Melanocyte of skin (primary cell): Measurements from ENCODE around the genes RABEP1, TEKT1, ALOX12 and CTDNEP1.

- CAGE, long polyA plus RNA, 2 experiments = no peak in any of the 2 experiments
Observed at GRCh38 chr17:5237767-5238191, 3.1 kb upstream of the SCIMP start.

- CAGE, long polyA plus RNA, 2 experiments = no peak in any of the 2 experiments
Observed at GRCh38 chr17:5281757-5282951, at the start of gene RABEP1. Gene RABEP1, plus strand, starts transcription at chr17:5282284.

DNA sequence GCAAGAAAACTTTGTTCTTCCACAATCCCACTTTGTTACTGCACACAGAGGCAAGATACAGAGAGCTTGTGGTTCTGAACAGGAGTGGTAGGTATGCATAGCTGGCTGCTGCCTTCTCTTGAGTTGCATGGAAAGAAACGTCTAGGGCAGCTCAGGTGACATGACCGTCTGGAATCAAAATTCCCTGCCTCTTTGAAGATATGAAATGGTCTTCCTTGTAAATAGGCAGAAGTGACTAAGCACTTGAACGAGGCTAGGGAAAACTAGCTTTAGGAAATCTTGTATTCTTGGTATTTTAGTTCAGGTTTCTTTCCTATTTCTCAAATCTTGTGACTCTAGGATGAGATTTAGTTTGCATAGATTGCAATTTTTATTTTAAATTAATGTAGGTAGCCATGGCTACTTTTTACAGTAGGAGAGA, 1.9 kb downstream of the RABEP1 start:
- CAGE, long polyA plus RNA, 2 experiments = no peak in any of the 2 experiments

- CAGE, long polyA plus RNA, 2 experiments = no peak in any of the 2 experiments
Observed at GRCh38 chr17:5434706-5435531, 4.0 kb downstream of the C1QBP start.

GRCh38 chr17:6089842-6090690, 19.9 kb downstream of the WSCD1 start:
- CAGE, long polyA plus RNA, 2 experiments = no peak in any of the 2 experiments

DNA sequence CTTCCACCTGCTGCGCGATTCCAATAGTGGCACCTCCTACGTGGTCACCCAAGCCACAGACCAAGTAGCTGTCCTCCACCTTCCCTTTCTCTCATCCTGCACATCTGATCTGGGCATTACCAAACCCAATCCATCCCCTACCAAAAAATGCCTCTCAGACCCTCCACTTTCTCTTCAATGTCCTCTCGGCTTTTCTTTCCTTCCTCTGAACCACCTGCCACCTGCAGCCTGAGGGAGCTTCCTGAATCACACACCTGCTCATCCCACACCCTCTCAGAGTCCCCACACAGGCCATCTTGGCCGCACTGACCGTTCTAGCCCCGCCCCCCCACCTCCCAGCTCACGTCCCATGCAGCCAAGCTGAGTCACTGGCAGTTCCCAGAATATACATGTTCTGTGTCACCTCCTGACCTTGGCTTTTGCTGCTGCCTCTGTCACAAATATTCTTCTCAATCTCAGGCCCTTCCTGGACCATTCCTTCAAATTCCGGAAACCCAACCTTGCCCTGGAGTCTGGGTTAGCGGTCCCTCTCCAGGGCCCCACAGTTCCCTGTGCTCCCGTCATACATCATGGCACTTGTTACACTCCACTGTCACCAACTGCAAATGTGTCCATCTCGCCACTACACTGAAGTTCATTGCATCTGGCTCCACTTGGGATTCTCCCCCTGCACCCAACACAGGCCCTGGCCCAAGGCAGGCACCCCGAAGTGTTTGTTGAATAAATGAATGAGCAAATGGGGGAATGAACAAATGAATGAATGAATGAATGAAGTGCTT, 12.7 kb downstream of the PIMREG start:
- CAGE, long polyA plus RNA, 2 experiments = no peak in any of the 2 experiments

DNA sequence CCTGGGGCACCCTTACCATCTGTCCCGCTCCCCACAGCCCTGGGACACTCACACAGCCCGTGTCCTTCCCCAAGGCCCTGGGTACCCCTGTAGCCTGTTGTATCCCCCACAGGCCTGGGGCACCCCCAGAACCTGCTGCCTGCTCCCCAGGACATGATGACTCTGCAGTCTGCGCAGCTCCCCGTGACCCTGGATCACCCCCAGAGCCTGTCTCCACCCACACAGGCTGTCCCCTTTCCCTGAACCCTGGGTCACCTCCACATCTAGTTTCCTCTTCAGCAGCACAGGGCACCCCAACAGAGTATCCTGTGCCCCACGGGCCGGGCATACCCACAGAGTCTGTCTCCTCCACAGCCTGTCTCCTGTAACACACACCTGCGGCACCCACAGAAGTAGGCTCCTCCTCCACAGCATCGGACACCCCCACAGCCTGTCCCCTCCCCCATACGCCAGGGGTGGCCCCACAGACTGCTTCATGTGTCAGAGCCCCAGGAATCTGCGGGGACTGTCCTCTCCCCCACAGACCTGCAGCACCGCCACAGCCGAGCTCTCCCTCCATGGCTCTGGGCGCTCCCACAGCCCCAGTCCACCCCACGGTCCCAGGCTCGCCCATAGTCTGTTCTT, 1.6 kb downstream of the KIAA0753 start:
- CAGE, long polyA plus RNA, 2 experiments = no peak in any of the 2 experiments

DNA sequence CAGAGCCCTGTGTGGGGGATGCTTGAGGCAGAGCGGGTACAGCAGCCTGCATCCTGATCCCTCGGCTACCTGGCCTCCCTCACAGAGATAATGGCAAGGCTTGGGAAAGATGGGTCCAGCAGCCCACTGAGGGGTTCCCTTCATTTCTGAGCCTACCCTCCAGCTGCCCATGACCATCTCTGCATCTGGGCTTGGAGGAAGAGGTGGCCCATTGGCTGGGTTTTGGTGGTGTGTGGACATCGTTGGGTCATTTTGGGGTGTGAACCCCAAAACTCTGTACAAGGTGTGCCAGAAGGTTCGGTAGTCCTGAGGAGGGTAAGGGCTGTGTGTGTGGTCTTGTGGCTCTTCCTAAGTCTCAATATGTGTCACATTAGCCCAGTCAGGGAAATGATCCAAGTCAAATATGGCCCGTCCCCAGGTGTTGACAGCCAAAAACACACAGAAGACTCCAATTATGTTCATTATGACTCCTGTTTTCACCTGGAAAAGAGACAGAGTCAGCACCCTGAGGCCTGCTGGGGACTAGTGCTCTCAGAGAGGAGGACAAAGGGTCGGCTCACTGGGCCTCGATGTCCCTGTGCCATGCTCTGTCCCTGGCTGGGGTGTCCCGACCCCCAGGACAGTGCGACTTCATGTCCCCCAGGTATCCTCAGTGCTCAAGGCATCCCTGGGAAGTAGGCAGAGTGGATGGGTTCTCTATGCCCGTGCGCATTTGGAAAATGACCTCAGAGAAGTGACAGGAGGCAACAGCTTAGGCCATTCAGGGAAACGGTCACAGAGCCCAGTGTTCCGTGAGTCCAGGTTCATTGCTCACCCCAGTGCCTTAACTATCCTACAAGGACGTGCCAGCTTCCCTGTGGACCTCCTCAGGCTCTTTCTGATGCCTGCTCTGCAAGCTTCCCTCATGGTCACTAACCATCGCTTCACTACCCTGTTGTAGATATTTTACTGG, 27.0 kb downstream of the SLC13A5 start:
- CAGE, long polyA plus RNA, 2 experiments = no peak in any of the 2 experiments

DNA sequence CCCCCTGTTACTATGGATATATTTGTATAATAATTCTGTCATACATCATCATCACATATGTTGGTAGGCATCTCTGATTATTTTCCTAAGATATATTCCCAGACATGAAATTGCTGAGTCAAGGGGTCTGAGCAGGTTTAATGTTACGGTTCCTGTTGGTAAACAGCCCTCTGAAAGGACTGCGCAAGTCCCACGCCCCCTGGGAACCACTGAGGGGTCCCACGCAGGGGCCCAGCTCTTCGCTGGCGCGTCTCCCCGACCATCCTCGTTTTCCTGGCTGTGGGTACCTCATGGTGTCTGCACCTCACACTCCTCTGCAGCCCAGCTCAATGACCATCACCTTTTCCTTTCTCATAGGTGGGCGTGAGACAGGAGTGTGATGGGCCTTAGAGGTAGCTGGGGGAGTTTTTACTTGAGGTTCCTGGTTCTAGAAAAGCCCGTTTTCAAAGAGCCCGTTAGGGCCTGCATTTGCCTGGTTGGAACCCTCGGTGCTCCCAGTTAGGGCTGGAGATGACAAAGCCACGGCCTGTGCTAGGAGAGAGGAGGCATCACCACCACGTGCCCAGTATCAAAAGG, 24.1 kb downstream of the SLC13A5 start:
- CAGE, long polyA plus RNA, 2 experiments = no peak in any of the 2 experiments

GRCh38 chr17:6710836-6711384, 2.3 kb downstream of the SLC13A5 start:
- CAGE, long polyA plus RNA, 2 experiments = no peak in any of the 2 experiments

DNA sequence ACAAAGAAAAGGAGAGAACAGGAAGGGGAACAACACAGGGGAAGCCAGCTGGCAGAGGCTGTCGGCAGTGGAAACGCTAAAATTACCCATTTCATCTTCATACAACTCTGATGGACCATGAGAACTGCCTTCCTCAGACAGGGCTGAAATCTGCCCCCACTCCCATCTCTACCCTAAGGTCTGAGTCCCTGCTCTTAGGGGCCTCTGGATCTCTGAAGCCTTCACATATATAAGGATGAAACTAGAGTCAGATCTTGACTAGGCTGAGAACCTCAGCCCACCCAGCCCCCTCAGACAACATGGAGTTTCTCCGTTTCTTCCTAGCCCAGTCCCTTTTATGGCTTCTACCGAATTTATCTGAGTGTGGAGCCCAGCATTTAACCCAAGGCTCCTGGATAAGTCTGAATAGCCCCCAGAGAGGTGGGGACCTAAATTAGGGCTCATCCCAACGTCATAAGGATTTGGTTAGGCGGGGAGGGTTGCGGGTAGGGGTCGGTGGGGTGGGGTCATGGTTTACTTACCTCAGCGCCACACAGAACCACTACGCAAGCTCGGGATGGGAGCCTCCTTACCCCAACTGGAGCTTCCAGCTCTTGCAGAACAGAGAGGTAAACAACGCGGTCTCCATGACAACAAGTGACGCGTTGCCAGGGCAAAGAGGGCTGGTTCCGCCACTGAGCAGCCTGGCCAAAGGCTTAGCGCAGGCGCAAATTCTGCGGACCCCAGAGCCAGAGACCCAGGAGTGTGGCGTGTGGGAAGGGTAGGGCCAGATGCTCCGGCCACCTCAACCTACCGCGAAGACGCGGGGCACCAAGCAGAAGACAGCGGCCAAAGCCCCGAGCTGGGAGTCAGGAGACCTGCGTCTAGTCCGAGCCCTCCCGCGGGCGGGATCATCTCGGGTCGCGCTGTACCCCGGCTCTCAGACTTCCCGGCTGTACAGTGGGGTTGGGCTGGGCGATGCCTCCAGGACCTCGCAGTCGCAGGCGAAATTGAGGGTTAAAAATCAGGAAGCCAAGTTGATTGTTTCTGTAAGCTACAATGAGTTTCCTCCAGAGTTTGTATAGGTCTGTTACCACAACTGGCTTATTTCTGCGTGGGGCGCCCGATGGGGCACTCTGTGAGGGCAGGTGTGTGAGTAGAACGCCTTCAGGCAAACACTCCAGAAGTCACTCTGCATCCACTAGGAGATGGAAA, at the start of gene TEKT1:
TSS of gene TEKT1 (minus strand) at position 602 of the 1,194 bp plus-strand sequence.
- CAGE, long polyA plus RNA, 2 experiments = no peak in any of the 2 experiments

- CAGE, long polyA plus RNA, 2 experiments = no peak in any of the 2 experiments
Observed at GRCh38 chr17:6853736-6854488, 22.4 kb upstream of the TEKT1 start.

- CAGE, long polyA plus RNA, 2 experiments = no peak in any of the 2 experiments
Observed at GRCh38 chr17:6936208-6937080, 59.4 kb upstream of the ALOX12 start.

DNA sequence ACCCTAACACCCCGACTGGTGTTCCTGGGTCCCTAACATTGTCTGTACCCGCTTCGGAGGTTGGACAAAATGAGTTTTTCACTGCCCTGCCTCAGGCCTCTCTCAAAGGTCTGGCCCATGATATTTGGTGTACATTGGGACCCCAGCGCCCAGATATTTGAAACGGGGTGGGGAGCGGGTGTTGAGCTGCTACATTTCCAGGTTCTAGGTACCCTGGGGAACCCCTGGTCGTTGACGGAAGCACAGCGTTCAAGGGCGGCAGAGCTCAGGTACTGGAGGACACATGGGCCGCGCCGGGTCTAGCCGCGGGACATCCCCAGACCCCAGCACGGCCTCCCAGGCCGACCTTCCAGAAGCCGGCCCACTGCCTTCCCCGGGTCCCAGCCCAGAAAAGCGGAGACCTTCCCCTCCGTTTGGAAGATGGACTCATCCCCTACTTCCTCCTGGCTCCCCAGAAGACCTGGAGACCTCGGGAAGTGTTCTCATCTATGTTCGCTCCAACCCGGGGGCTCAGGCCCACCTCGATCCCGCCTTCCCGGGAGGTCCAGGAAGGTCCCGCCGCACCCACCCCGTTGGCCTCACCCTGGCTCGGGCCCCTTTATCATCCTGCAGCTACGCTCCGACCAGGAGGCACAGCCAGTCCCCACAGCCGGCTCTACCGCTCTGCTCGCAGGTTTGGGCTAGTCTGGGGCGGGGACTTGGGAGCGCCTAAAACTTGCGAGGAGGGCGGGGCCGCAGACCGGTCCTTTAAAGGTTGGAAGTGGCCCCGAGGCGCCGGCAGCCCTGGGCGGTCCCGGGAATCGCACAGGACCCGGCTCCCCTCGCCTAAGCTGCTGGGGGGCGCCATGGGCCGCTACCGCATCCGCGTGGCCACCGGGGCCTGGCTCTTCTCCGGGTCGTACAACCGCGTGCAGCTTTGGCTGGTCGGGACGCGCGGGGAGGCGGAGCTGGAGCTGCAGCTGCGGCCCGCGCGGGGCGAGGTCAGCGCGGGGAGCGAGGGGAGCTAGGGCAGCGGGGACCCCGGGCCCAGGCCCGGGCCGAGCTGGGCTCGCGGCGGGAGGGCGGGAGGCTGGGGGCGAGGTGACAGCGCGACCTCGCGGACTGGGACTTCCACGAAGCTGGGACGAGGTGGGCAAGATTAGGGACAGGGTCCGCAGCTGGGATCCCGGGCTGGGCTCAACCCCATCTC, at the start of gene ALOX12:
TSS of gene ALOX12 (plus strand) at position 777 of the 1,189 bp plus-strand sequence.
- CAGE, long polyA plus RNA, 2 experiments = no peak in any of the 2 experiments

DNA sequence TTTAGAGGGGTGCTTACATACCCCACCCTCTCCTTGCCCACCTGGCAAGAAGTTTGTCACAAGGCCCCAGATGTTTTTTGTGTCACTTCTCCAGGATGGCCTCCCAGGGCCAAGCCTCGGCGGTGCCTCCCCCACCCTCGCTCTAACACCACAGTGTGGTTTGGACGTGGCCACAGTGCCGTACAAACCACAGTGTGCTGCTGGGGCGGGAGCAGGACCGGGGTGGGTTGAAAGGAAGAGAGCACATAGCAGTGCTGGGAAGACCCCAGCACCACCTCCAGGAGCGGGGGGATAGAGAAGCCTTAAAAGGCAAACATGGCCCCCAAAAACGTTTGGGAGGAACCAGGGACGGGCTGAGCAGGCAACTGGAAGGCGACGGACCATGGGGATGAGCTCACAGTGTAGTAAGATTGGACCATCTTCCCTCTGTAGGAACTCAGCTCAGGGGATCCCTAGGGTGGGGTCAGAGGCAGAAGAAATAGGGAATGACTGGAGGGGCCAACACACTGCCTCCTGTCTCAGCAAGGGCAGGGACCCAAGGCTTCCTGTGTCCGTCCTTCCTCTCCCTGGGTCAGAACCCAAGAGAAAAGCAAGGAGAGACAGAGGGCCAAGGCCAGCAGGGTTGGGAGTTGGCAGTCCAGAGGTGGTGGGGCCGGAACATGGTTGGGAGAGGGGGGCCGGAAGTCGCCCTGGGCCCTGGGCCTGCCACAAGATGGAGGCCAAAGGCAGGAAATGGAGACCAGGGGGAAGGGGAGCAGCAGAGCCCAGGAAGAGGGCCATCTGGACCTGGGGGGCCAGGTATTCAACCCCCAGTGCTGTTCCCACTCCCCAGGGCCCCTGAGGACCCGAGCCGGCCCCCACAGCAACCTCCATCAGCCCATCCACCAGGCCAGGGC, 3.5 kb downstream of the C17orf49 start:
- CAGE, long polyA plus RNA, 2 experiments = no peak in any of the 2 experiments

DNA sequence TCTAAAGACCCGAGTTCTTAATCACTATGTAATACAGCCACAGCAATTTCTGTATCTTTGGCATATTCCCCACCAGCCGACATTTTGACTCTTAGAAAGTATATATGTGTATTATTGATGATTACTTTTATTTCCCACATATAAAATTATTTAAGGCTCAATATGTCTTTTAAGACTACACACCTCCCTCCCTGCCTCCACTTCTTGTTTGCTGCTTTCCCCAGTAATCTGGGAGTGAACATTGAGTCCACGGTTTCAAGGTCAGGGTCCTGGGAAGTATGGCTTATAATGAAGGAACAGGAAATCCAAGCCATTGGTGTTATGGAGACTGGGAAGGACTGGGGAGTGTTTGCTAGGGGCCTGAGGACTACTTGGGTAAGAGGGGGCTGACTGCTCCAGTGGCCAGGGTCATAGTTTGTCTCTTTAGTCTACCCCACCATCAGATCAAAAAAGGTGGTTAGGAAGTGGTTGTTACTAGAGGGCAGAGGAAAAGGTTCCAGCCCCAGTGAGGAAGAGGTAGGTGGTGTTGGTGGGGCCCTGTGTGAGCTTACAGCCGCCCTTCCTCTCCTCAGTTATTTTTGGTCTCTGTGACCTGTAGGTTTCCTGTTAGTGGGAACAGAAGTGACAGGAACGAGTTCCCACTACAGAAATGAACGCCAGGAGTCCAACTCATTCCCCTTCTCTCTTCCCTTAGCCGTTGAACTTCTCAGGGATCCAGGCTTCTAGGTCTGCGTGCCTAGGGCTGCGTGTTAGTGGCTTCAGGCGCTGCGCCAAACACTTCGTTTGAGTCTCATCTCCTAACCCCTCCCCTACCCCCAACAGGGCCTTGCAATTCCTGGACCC, 755 bp upstream of the SLC16A13 start:
- CAGE, long polyA plus RNA, 2 experiments = no peak in any of the 2 experiments

DNA sequence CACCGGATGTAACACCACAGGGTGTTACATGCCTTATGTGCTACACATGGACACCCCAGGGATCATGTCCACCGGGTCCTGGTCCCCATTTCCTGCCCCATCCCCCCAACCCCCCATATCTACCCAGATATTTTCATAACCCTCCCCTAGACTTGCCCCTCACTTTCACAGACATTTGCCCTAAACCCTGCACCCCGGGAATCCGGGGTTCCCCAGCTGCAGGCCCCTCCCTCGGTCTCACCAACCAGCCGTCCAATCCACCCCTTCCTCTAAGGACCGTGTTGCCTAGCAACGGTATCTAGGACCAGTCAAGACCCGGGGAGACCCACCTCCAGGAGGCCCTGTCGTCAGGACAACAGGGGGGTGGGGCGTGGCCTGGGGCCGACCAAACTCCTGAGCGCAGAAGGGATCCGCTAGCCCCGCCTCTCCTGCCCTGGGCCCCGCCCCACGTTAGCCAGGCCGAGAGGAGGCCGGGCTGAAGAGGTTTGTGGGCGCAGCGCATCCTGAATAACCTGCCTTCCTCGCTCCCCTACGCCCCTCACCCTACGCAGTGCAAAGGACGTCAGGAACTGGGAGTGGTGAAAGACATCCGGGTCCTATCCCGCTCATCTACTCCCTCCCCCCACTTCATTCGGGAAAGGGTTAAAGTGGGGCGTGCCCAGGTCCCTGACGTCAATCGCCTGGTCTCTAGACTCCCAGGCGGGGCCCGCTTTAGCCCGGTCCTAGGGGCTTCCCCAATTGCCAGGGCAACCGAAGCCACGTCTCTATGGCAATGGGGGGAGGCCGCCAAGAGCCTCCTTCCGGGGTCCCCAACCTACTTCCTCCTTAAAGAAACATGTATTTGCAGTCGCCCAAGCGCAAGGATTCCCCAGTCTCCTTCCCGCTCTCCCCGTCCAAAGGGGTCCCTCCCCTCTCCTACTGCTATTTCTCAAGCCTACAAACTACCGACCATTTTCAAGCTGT, 12.5 kb downstream of the DLG4 start:
- CAGE, long polyA plus RNA, 2 experiments = no peak in any of the 2 experiments

DNA sequence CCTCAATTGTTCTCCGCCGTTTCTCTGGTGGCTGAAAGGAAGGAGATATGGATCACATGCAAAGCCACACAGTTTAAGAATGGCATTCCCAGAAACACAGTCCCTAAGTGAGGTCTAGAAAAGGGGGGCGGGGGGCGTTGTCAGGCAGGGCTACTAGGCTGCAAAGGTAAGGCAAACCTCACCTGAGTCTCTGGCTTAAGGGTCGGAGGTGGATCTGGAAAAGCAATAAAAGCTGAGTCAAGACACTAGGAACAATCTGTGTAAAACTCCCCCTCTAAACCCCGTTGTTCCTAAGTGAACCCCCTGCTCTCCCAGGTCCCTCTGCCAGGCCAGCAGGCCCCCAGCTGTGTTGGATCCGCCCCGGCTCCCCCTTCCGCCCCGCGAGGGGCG, 1.8 kb downstream of the PHF23 start:
- CAGE, long polyA plus RNA, 2 experiments = no peak in any of the 2 experiments

GRCh38 chr17:7238865-7239120, 464 bp downstream of the PHF23 start:
- CAGE, long polyA plus RNA, 2 experiments = no peak in any of the 2 experiments

GRCh38 chr17:7250900-7251853, at the start of gene CTDNEP1:
Gene CTDNEP1, minus strand, starts transcription at chr17:7251734.
- CAGE, long polyA plus RNA, 2 experiments = no peak in any of the 2 experiments